ENCODE measurements around a stretch of chr15.

DNA sequence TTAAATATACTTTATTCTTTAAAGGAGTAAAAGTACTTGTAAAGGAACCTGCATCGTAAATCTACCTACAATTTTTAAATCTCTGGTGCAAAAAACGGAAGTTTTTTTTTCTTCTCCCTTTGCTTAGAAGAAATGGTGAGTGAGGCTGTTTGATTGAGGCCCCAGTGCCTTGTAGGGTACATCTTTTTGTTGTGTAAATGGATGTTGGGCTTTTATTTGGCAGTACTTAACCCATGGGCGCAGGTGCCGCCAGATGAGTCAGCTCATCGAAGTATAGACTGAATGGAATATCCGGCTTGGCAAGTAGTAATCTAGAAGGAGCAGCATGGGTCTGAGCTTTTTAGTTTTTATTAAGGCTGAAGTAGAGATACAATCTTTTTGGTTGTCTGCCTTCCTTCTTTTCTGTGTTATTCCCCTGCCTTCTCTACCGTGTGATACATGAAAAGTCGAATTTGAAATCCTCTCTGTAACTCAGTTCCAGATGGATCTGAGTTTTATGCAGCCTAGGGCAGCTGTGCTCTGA, 177.7 kb upstream of the CGNL1 start:
- PRO-cap = no peak
- RAMPAGE, long total RNA, 4 experiments = no peak in any of the 4 experiments

DNA sequence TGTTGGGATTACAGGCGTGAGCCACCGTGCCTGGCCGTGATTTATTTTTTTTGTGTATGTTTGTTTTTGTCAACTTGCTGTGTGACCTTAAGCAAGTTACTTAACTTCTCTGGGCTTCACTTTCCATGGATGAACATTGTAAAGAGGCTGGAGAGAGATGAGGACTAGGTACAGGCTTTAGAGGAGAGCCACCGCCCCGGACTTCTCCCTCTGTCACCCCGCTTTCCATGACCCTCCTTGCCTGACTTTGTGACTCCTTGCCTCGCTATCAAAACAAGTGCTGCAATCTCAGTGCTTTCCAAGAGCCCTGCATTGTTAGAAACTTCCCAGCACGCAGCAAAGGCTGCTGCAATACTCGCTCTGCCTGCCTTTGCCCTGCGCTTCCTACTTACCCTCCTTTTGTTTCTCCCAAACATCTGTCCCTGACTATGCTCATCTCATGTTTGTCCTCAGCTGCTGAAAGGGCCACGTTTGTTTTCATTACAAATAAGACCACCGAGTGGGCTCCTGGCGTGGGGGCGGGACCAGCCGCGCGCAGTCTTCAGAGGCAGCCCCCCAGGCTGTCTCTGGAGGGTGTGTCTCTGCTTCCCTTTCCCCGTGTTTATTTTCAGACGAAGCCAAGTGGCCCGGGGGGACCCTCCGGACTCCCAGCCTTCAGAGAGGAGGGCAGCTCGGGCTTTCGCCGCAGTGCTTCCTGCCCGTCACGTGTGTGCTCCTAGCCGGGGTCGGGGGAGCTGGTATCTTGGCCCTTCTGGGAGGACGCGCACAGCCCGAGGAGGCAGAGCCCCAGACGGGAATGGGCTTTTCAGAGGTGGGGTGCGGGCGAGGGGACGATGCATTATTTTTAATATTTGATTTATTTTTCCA, 70.2 kb upstream of the CGNL1 start:
- PRO-cap = no peak
- RAMPAGE, long total RNA, 4 experiments = no peak in any of the 4 experiments

DNA sequence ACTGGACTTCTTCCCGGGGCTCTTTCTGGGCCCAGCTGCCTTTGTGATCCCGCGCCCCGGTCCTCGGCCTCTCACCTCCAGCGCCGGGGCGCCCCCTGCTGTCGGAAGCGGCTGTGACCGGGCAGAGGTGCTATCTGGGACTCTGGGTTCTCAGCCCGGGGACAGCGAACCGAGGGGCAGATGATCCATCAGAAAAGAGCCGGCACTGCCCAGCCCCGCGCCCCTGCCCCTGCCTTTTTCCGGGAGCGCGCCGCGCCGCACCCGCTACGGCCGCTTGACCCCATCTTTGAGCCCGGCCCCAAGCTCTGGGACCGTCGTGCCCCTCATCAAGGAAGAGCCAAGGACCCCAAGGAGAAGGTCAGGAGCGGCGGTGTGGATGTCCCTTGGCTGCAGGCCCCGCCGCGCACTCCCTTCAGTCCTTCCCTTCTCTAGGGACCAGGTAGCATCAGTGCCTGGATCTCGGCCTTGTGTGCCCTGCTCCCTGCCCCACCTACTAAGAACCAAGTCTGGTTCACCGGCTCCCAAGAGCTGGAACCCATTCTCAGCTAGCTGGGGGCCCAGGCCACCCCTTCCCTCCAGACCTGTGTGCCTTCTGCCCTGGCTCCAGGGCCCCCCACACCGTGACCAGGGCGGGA, 69.5 kb upstream of the CGNL1 start:
- PRO-cap = no peak
- RAMPAGE, long total RNA, 4 experiments = no peak in any of the 4 experiments

GRCh38 chr15:57323489-57324363, 52.6 kb upstream of the CGNL1 start:
- PRO-cap = no peak
- RAMPAGE, long total RNA, 4 experiments = no peak in any of the 4 experiments

- PRO-cap = no peak
- RAMPAGE, long total RNA, 4 experiments = no peak in any of the 4 experiments
Measured at GRCh38 chr15:57330680-57331091, 45.6 kb upstream of the CGNL1 start.

GRCh38 chr15:57485688-57486381, 105.9 kb upstream of the MYZAP start:
- PRO-cap = no peak
- RAMPAGE, long total RNA, 4 experiments = no peak in any of the 4 experiments

- PRO-cap = no peak
- RAMPAGE, long total RNA, 4 experiments = no peak in any of the 4 experiments
Measured at GRCh38 chr15:57505833-57506593, 85.7 kb upstream of the MYZAP start.

GRCh38 chr15:57550279-57551105, 41.2 kb upstream of the MYZAP start:
- PRO-cap = no peak
- RAMPAGE, long total RNA, 4 experiments = no peak in any of the 4 experiments

- PRO-cap = no peak
- RAMPAGE, long total RNA, 4 experiments = no peak in any of the 4 experiments
Measured at GRCh38 chr15:57561320-57561724, 30.4 kb upstream of the MYZAP start.

DNA sequence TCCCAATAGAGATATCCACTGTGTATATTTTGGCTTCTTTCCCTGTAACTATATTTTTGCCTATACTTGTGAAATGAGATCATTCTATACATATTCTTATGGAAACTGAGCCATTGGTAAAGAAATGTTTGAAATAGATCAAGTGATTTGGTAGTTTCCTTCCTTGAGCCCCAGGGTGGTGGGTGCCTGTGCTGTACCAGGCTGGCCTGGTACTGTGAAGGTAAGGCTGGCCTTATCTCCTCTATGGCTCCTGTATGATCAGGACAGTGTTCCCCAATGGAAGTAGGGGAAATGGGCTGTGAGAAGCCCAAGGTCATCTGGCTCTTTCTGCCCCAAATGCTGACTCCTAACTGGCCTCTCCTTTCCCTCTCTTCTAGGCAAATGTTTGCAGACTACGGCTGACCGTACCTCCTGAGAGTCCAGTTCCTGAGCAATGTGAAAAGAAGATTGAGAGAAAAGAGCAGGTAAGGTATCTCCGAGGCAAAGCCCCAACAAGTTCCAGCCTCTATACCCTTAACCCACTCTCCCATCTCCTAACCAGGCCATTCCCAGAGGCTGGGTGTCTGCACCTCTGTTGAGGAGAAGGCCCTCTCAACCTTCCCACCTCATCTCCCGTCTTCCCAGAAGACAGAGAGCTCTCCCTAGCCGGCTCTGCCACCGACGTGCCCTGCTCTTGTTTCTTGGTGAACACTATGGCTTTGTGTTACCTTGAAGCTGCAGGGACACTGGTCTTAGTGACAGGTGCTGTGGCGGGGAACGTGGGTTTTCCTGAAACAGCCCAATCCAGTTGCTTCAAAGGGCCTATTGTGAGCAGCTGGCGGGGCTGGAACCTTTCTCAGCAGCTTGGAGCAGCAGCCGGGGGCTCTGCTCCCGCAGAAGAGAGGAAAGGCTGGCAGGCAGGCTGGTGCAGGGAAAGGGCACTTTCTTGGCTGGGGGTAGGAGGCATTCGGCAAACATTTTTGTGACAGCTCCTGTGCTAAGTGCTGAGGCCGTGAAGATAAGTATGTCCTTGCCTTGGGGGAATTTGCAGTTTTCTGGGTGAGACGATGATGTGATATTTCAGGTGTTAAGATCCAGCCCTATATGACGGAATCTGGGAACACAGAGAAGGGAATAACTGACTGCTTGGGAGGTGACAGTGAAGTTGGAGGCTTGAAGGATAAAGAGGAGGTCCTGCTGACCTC, 12.6 kb downstream of the MYZAP start:
- PRO-cap = no peak
- RAMPAGE, long total RNA, 4 experiments = no peak in any of the 4 experiments

DNA sequence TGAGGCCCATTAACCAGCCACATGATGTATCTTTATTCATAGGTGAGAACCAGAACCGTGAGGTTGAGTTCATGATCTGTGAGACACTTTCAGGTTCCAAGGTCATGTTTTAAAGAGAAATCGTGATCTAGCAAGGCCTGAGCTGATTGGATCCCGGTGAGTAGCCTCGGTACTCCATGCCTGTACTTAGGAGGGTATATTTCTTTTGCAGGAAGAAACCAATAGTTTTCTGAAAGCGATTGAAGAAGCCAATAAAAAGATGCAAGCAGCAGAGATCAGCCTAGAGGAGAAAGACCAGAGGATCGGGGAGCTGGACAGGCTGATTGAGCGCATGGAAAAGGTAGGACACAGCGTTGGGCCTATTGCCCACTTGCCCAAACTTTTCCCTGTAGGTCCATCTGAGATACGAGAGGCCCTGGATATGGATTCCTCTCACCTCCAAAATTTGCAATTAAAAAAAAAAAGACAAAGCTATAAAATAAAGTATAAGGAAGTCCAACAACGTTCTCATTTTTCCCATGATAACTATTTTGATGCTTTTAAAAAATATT, 41.8 kb downstream of the MYZAP start:
- PRO-cap = no peak
- RAMPAGE, long total RNA, 4 experiments = no peak in any of the 4 experiments

DNA sequence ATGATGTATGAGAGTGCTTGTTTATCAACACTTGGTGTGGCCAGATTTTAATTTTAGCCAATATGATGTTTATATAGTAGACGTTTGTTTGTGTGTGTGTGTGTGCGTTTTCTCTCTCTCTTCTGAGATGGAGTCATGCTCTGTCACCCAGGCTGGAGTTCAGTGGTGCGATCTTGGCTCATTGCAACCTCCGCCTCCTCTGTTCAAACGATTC, 11.2 kb downstream of the POLR2M start:
- PRO-cap = no peak
- RAMPAGE, long total RNA, 4 experiments = no peak in any of the 4 experiments

DNA sequence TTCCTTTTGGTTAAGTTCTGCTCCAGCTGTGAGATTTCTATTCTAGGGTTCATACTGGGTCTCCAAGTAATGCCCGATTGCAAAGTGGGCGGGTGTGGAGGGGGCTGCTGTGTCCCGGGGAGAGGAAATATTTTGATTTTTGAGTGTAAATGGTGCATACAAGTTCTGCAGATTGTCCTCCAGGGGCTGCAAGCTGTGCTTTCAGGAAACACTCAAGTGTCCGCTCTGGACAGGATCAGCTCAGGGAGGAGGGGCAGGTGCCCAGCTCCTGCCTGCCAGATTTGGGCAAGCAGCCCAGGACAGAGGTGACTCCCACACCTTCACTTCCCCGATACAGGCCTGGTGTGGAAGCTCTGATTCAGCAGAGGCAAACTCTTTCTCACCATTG, 142.8 kb downstream of the ALDH1A2 start:
- PRO-cap = no peak
- RAMPAGE, long total RNA, 4 experiments = no peak in any of the 4 experiments

DNA sequence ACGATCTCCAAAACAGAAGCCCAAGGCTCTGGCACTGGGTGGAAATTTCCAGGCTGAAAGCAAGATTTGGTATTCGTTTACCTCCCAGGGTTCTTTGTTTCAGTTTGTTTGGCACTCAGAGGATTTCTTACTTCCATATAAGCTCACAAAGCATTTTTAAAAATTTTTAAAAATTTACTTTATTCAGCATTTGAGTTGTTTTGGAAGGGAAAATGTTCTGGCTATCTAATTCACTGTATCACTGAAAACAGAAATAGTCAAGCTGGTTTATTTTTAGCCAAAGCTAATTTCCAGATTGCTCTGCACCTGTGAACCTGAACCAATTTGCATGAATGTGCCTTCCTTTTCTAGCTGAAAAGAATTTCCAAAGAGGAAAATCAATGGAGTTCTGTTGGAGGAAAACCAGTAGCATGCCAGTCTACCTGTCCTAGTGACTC, 134.2 kb upstream of the LIPC start:
- PRO-cap = no peak
- RAMPAGE, long total RNA, 4 experiments = no peak in any of the 4 experiments

GRCh38 chr15:58389905-58390642, 41.7 kb upstream of the LIPC start:
- PRO-cap = no peak
- RAMPAGE, long total RNA, 4 experiments = no peak in any of the 4 experiments

DNA sequence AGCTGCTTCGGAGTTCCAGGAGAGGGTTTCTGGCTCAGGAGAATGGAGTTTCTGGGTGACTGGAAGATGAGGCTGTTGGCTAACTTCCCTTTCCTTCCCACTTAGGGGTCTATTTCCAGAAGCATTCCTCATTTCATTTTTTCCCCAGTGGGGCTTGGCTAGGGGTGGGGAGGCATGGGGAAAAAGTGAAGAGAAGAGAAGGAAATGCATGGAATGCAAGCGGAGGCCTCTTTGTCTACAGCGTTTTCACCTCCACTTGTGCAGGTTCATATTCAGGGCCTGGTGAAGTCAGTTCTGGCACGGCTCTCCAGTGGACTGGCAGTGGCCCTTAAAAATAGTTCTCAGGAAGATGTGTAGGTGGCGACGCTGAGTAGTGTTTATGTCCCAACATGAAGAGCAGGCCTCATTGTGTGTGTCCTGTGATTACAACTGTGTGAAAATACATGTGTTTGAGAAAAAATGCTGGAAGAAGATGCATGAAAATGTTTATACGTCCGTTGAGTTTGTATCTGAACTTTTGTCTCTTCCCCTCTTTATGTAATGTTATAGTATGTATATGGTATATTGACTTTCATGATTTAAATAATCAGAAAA, 7.1 kb downstream of the LIPC start:
- PRO-cap = no peak
- RAMPAGE, long total RNA, 4 experiments = no peak in any of the 4 experiments

GRCh38 chr15:58458046-58458620, 26.3 kb downstream of the LIPC start:
- PRO-cap = no peak
- RAMPAGE, long total RNA, 4 experiments = no peak in any of the 4 experiments

- PRO-cap = no peak
- RAMPAGE, long total RNA, 4 experiments = no peak in any of the 4 experiments
Measured at GRCh38 chr15:58458913-58459495, 27.2 kb downstream of the LIPC start.

GRCh38 chr15:58528357-58528664, 96.5 kb downstream of the LIPC start:
- PRO-cap = no peak
- RAMPAGE, long total RNA, 4 experiments = no peak in any of the 4 experiments

DNA sequence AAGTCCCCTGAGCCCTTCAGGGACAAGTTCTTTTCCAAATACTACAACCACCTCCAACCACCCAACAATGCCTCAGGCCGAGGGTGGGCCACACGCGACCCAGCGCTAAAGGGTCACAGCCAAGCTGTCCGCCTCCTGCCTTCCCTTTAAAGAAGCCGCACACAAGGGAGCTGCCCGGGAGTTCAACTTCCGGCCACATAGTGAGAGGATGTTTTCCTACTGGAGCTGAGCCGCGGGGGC, 361 bp upstream of the MINDY2 start:
- PRO-cap = bidirectional peak, plus-strand start outside the sequence, minus-strand start at position 148 of the sequence
- RAMPAGE, long total RNA, 4 experiments = no peak in any of the 4 experiments